ENCODE measurements around the gene MPP7.

DNA sequence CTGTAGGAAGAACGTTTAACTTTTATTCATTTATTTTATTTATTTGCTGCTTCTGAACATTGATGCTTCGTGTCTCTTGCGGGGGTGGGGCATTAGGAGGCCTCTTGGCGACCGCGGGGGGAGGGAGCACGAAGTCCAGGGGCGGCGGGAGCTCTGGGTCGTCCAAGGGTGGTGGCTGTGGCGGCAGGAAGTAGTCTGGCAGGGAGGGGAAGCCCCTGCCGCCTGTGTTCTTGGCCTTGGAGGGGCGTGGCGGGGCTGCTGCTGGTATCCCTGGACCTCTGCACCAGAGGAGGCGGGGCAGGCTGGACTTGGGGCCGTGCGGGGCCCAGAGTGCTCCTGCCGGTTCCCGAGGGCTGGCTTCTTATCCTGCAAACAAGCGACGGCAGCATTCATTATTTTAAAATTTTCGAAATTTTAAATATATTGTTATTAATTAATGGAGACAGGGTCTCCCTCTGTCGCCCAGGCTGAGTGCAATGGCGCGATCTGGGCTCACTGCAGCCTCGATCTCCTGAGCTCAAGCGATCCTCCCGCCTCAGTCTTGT, 70.5 kb upstream of the ABI1 start:
- PRO-cap: no peak
CAGE:
- cytosol, long polyA plus RNA: no peak
- long polyA plus RNA: no peak
- nucleus, long polyA plus RNA: no peak

GRCh38 chr10:27039833-27040323, 60.4 kb downstream of the ANKRD26 start:
- PRO-cap: no peak
CAGE:
- cytosol, long polyA plus RNA: no peak
- long polyA plus RNA: no peak
- nucleus, long polyA plus RNA: no peak

DNA sequence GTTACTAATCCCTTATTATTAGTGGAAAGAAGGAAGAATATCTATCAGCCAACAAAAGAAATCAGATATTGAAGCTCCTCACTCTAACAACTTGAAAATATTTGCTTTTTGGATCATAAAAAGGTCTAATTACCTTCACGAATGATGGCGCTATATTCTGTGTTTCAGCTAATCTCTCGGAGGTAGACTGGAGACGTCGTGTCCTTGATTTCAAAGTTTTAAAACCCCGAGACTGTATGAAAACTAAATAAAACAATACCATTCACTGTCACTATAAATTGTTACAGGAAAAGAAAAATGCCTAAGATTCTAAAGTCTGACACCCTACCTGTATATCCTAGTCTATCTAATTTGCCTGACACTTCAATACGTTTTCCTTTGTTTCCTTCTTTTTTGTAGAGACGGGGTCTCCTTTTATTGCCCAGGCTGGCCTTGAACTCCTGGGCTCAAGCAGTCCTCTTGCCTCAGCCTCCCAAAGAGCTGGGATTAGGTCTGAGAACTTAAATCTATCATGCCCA, 18.0 kb downstream of the YME1L1 start:
- PRO-cap: no peak
CAGE:
- cytosol, long polyA plus RNA: no peak
- long polyA plus RNA: no peak
- nucleus, long polyA plus RNA: no peak

DNA sequence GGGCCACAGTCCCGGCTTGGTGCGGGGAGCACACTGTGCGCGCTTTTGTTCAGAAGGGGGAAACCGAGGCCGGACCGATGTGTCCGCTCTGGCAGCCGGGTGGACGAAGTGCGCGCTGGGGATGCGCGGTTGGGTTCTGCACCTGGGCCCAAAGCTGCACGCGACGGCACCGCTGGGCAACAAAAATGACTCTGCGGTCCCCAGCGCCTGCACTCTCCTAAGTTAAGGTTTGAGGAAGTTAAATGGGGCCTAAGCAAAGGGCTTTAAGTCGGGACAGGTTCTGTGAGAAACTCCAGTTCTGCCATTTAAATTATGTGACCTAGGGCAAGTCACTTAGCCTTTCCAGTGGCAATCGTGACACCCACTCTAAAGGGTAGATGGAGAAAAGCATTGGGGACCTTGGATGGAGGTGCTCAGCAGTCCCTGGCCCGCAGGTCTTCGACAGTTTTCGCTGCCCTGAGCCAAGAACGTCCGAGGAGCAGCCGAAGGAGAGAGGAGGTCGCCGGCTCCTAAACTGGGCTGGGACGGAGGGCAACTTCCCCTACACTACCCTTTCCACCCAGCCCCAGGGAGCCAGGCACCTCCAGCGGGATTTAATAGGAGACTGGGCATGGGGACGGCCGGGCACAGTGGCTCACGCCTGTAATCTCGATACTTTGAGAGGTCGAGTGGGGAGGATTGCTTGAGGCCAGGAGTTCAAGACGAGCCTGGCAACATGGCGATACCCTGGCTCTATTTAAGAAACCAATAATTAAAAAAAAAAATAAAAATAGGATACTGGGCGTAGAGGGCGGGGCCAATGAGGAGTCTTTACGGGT, 580 bp upstream of the ACBD5 start:
- PRO-cap: no peak
CAGE:
- cytosol, long polyA plus RNA: no peak
- long polyA plus RNA: no peak
- nucleus, long polyA plus RNA: no peak

DNA sequence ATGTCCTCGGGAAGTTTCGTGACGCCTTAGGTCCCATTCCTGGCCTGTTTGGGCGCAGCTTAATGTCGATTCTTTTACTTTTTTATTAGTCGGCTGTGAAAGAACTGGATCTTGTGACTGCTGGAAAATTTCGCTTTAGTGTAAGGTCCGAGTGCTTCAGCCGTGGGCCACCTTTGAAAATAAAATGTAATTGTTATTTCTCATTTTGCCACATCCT, 694 bp downstream of the RAB18 start:
- PRO-cap: no peak
CAGE:
- cytosol, long polyA plus RNA: no peak
- long polyA plus RNA: no peak
- nucleus, long polyA plus RNA: no peak

- PRO-cap: no peak
CAGE:
- cytosol, long polyA plus RNA: no peak
- long polyA plus RNA: no peak
- nucleus, long polyA plus RNA: no peak
Observed at GRCh38 chr10:27536790-27537361, 32.8 kb downstream of the RAB18 start.

GRCh38 chr10:27981621-27982126, 17.2 kb downstream of the ODAD2 start:
- PRO-cap: no peak
CAGE:
- cytosol, long polyA plus RNA: no peak
- long polyA plus RNA: no peak
- nucleus, long polyA plus RNA: no peak

- PRO-cap: no peak
CAGE:
- cytosol, long polyA plus RNA: no peak
- long polyA plus RNA: no peak
- nucleus, long polyA plus RNA: no peak
Observed at GRCh38 chr10:28248037-28248601, 54.7 kb downstream of the MPP7 start.

GRCh38 chr10:28302389-28303479, at the start of gene MPP7:
Gene MPP7 (minus strand): TSS chr10:28303064.
- PRO-cap: bidirectional peak, plus-strand start at chr10:28303331, minus-strand start at chr10:28303057
CAGE:
- cytosol, long polyA plus RNA: no peak
- long polyA plus RNA: no peak
- nucleus, long polyA plus RNA: no peak

- PRO-cap: no peak
CAGE:
- cytosol, long polyA plus RNA: no peak
- long polyA plus RNA: no peak
- nucleus, long polyA plus RNA: no peak
Observed at GRCh38 chr10:28327453-28327954, 24.6 kb upstream of the MPP7 start.

GRCh38 chr10:28463670-28464236, 69.2 kb upstream of the WAC start:
- PRO-cap: unidirectional peak, minus-strand start at chr10:28463842
CAGE:
- cytosol, long polyA plus RNA: no peak
- long polyA plus RNA: no peak
- nucleus, long polyA plus RNA: no peak

GRCh38 chr10:28533811-28534069, 822 bp downstream of the WAC start:
- PRO-cap: no peak
CAGE:
- cytosol, long polyA plus RNA: no peak
- long polyA plus RNA: no peak
- nucleus, long polyA plus RNA: no peak

DNA sequence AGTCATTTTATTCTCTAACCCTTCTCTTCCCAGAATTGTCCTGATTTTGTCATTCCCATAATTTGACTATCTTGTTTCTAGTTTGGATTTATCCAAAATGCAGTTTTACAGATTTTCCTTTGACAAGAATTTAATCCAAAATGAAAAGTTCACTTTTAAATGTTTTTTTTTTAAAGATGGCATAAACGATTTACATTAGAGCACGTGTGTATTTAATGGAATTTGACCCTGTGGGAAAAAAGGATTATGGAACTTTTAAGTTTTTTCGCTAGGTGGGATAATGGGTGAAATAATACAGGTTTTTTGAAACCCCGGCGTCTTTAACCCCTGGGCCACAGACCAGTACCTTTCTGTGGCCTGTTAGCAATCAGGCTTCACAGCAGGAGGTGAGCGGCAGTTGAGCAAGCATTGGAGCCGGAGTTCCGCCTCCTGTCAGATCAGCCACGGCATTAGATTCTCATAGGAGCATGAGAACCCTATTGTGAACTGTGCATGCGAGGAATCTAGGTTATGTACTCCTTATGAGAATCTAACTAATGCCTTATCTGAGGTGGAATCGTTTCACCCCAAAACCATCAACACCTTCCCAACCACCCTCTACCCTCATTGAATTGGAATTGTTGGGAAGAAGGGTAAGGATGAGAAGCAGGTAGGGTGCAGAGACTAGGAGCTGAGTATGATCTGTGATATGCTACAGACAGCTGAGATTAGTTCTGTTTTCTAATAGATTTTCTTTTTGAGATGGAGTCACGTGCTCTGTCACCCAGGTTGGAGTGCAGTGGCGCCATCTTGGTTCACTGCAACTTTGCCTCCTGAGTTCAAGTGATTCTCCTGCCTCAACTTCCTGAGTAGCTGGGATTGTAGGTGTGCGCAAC, 28.7 kb downstream of the WAC start:
- PRO-cap: no peak
CAGE:
- cytosol, long polyA plus RNA: no peak
- long polyA plus RNA: no peak
- nucleus, long polyA plus RNA: no peak

- PRO-cap: no peak
CAGE:
- cytosol, long polyA plus RNA: no peak
- long polyA plus RNA: no peak
- nucleus, long polyA plus RNA: no peak
Observed at GRCh38 chr10:28589374-28589856, 56.5 kb downstream of the WAC start.

- PRO-cap: no peak
CAGE:
- cytosol, long polyA plus RNA: no peak
- long polyA plus RNA: no peak
- nucleus, long polyA plus RNA: no peak
Observed at GRCh38 chr10:28681954-28682593, 4.8 kb downstream of the BAMBI start.

GRCh38 chr10:29113080-29113760, 175.7 kb upstream of the LYZL1 start:
- PRO-cap: no peak
CAGE:
- cytosol, long polyA plus RNA: no peak
- long polyA plus RNA: no peak
- nucleus, long polyA plus RNA: no peak

GRCh38 chr10:29477237-29477853, 157.4 kb downstream of the SVIL start:
- PRO-cap: no peak
CAGE:
- cytosol, long polyA plus RNA: no peak
- long polyA plus RNA: no peak
- nucleus, long polyA plus RNA: no peak

- PRO-cap: no peak
CAGE:
- cytosol, long polyA plus RNA: no peak
- long polyA plus RNA: no peak
- nucleus, long polyA plus RNA: no peak
Observed at GRCh38 chr10:29479351-29480439, 155.1 kb downstream of the SVIL start.

- PRO-cap: no peak
CAGE:
- cytosol, long polyA plus RNA: no peak
- long polyA plus RNA: no peak
- nucleus, long polyA plus RNA: no peak
Observed at GRCh38 chr10:29481545-29481909, 153.2 kb downstream of the SVIL start.

DNA sequence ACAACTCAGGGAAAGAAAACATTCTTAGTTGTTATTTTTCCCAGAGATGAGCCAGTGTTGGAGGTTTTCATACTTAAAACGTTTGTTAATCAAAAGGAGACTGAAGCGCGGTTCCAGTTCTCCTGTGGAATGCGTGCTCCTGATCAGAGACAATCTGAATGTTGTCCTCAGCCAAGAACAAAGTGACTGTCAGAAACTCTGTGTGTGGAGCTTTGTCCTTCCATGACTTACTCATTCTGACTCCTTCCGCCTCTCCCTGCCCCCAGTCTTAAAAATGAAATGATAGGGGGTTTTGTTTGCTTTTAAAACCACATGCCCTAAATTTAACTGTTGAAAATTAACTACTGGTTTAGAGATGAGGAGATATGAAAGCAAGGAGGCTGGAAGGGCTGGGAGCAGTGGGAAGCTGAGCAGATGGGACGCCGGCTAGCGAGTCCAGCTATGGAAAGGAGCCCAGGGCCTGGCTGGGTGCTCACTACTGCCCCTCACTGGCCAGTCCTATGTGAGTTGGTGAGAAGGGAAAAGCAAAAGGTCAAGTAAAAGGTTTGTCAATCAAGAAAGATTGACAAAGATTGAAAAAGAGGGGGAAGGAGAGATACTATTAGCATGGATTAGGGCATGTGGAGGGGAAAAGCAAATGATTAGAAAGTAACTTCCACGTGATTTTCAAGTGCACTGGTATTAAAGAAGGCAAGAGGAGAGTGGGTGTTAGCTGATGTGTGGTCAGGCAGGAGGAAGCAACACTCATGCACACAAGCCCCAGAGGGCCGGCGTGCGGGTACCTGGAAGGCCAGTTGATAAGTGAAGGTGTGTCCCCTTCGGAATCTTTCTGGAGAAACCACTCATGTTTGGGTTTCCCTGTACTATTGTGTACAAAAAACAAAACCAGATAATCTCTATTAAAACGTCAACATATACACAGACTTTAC, 99.3 kb downstream of the SVIL start:
- PRO-cap: no peak
CAGE:
- cytosol, long polyA plus RNA: no peak
- long polyA plus RNA: no peak
- nucleus, long polyA plus RNA: no peak

Data from A549 (cell line).